Left lobe of liver (tissue), 1 donor: Measurements from ENCODE around the gene WDR64.

DNA sequence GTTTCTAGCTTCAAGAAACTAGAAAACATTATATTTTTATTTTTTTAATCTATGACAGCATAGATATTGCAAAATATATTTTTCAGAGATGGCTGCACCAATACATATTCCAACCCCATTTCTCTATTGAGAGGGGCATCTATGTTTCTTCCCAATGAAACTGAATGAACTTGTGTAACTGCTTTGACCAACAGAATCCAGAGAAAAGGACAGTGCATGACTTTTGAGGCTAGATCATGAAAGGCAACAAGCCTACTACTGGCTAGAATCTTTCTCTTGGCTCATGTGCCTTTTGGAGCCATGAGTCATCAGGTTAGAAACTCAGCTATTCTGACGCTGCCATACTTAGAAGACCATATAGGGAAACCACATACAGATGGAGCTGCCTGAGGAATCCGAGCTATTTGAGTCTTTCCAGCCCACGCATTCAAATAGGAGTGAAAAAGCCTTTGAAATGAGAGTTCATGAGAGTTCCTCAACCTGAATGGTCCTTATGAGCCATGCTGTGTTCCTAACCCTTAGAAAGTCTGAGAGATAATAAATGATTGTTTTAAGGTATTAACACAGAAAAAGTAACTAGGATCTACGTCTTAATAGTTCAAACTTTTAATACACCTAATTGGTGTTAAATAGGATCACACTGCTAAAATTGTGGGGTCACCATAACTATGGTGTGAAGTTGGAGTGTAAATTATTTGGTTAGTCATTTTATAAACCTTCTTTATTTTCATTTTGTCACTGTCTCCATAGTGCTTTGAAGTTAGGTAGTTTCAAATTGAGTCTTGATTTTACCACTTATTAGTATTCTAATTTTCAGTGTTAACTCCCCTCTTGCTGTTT, 738.4 kb upstream of the CHRM3 start:
- PRO-cap = no peak

- PRO-cap = no peak
Observed at GRCh38 chr1:239368258-239368761, 18.1 kb upstream of the CHRM3 start.

DNA sequence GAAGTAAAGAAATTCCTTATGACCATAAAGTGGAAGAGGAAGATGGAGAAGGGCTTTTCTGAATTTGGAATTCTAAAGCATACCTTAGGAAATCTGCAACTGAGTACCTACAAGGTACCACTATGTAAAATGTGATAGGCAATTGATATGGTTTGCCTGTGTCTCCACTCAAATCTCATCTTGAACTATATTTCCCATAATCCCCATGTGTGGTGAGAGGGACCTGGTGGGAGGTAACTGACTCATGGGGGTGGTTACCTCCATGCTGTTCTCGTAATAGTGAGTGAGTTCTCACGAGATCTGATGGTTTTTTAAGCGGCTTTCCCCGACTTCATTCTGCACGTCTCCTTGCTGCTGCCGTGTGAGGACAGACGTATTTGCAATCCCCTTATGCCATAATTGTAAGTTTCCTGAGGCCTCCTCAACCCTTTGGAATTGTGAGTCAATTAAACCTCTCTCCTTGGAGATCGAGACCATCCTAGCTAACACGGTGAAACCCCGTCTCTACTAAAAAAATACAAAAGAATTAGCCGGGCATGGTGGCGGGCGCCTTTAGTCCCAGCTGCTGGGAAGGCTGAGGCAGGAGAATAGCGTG, 21.6 kb downstream of the CHRM3 start:
- PRO-cap = no peak

GRCh38 chr1:239815845-239816541, 275.7 kb upstream of the FMN2 start:
- PRO-cap = no peak

DNA sequence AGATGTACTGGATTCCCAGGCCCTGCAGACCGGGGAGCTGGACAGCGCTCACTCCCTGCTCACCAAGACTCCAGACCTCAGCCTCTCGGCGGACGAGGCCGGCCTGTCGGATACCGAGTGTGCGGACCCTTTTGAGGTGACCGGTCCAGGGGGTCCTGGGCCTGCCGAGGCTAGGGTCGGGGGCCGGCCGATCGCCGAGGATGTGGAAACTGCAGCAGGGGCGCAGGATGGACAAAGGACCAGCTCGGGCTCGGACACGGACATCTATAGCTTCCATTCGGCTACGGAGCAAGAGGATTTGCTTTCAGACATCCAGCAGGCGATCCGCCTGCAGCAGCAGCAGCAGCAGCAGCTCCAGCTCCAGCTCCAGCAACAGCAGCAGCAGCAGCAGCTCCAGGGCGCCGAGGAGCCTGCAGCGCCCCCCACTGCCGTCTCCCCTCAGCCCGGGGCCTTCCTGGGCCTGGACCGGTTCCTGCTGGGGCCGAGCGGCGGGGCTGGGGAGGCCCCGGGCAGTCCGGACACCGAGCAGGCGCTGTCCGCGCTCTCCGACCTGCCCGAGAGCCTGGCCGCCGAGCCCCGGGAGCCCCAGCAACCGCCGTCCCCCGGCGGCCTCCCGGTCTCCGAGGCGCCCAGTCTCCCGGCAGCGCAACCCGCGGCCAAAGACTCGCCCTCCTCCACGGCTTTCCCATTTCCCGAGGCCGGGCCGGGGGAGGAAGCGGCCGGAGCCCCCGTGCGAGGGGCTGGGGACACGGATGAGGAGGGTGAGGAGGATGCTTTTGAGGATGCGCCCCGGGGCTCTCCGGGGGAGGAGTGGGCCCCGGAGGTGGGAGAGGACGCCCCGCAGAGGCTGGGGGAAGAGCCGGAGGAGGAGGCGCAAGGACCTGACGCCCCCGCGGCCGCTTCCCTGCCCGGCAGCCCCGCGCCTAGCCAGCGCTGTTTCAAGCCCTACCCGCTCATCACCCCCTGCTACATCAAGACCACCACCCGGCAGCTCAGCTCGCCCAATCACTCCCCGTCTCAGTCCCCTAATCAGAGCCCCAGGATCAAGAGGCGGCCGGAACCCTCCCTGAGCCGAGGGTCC, 1.1 kb downstream of the FMN2 start:
- PRO-cap = no peak

DNA sequence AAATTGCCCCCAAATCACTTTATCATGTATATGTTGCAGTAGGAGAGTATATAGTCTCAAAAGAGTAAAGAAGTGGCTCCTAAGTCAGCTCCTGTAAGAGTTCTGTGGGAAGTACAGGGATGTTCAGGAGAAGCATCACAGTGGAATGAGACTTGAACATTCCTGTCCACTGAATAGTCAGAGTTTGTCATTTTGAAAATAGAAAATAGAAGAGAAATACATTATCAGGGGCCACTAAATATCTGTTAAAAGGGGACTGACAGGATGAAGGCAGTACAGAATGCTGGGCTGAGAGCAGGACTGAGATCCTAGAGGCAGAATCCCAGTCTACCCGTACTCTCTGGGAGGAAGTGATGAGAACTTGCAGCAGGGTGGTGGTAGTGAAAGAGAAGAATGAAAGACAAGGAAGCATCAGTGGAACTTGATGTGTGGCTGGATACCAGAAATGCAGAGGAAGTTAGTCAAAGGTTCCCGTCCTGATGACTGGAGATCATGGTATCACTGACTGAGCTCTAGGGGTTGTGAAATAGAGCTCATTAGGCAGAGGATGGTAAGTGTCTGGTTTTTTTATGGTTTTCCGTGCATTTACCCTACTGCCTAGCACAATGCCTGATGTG, 153.4 kb downstream of the FMN2 start:
- PRO-cap = no peak

GRCh38 chr1:240337758-240338231, 246.1 kb downstream of the FMN2 start:
- PRO-cap = no peak

DNA sequence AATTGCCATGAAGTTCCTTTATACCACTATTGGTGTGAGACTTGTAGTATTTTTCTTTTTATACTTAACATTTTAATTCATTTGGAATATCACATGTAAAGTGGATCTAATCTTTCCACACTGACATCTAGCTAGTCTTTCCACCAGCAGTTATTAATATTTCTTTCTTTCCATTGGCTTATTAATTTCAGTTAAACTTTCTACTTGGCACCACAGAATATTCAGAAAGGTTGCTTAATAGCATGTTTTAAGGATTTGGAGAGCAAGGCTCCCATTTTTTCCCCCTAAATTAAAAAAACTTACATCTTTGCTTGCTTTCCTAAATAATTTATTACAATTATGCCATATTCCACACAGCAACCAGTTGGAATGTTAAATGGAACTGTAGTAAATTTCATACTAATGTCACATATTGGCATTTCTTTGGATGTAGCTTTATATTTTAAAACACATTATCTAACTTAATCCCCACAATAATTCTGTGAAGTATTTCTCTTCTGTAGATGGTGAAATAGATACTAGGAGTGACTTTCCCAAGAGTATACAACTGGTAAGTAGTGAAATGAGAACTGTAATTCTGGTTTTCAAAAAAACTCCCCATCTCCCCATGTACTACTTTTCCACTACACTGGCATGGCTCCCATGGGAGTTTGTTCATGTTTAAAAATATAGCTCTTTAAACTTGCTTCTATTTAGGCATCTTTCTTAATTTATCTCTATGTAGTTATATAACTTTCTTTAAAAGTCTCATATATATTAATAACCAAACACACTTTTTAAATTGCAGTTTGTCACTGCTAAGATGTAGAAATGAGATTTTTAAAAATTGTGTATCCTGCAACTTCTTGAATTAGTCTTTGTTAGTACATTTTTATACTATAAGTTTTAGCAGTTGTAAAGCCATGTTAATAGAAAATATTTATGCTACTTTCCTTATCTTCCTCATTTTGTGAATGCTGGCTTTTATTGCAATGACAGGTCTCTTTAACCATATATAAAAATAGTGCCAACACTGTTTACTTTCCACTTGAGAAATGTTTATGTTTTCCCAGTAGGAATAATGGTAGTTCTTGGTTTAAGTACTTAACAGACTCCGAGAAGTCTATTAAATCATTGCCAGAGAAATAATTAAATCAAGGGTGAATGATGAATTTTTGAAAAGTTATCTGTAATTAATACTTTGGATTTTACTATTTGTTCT, 10.1 kb downstream of the CHML start:
- PRO-cap = no peak

DNA sequence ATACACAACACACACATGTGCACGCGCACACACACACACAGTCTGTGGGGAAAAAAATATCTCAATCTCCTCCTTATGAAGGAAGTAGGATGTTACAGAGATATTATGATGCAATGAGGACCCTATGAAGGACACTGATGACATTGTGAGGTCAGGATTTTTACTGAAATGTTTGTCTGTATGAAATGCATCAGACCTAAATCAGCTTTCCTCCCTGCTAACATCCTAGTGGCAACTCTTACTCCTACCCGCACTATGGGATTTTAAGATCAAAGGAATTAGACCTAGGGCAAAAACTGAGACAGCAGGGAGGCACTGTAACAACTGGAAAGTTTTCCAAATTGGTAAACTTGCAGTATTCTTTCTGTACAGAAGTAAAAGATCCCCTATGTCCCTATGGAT, at the start of gene WDR64:
WDR64 (plus strand) TSS at position 193 of the 402 bp plus-strand sequence.
- PRO-cap = no peak

GRCh38 chr1:241677124-241677828, 25.2 kb downstream of the WDR64 start:
- PRO-cap = no peak

DNA sequence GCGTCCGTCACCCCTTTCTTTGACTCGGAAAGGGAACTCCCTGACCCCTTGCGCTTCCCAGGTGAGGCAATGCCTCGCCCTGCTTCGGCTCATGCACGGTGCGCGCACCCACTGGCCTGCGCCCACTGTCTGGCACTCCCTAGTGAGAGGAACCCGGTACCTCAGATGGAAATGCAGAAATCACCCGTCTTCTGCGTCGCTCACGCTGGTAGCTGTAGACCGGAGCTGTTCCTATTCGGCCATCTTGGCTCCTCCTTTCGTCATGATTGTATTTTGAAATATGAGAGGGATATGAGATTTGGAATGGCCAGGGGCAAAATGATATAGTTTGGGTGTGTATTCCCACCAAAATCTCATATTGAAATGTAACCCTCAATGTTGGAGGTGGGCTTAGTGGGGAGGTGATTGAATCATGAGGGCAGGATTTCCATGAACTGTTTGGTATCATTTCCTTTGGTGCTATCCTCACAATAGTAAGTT, 52.5 kb upstream of the MAP1LC3C start:
- PRO-cap = no peak

GRCh38 chr1:242302767-242303261, 221.7 kb downstream of the PLD5 start:
- PRO-cap = no peak

DNA sequence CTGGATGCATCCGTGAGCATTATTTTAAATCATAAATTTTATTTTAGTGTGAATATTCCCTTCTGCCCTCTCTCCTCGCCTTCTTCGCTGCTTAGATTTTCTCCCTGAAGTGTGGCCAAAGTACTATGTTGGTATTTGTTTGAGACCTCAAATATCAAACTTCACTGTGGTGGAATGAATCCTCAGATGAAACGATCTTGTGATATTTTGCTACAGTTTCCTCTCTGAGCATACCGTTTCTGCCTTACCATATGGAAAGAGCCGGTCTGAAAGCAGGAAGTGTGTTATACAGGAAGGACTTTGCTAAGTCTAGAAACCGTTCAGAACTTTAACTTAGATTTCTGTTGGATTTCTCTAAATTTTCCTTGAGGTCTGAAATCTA, 30.5 kb downstream of the SDCCAG8 start:
- PRO-cap = no peak

DNA sequence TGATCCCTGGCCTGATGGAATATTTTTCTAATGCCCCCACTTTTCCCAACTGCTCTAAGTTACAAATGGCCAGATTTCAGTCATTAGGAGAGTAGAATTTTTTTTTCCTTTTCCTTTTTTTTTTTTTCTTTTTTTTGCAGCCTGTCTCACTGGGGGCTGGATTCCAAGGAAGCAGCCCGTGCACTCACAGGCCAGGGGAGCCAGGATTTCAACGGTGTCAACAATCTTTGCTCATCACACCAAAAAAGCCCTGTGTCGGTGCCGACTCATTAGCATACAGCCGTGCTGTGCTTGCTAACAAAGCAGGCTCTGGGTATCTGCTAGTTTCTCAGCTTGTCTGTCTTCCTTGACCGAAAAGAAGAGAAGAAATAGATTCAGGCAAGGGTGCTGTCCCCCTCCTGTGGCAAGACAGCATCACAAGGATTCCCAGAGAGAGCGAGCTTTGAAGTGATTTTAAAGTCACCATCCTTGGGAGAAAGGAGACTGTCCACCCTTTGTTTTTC, 214.6 kb downstream of the SDCCAG8 start:
- PRO-cap = no peak

DNA sequence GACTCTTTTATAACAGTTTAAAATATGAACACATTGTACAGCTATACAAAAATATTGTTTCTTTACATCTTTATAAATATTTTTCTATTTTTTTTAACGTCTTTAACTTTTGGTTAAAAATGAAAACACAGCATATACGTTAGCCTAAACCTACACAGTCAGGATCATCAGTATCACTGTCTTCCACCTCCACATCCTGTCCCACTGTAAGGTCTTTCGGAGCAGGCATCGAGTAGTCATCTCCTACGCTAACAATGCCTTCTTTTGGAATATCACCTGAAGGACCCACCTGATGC, 254.6 kb downstream of the AKT3 start:
- PRO-cap = no peak

DNA sequence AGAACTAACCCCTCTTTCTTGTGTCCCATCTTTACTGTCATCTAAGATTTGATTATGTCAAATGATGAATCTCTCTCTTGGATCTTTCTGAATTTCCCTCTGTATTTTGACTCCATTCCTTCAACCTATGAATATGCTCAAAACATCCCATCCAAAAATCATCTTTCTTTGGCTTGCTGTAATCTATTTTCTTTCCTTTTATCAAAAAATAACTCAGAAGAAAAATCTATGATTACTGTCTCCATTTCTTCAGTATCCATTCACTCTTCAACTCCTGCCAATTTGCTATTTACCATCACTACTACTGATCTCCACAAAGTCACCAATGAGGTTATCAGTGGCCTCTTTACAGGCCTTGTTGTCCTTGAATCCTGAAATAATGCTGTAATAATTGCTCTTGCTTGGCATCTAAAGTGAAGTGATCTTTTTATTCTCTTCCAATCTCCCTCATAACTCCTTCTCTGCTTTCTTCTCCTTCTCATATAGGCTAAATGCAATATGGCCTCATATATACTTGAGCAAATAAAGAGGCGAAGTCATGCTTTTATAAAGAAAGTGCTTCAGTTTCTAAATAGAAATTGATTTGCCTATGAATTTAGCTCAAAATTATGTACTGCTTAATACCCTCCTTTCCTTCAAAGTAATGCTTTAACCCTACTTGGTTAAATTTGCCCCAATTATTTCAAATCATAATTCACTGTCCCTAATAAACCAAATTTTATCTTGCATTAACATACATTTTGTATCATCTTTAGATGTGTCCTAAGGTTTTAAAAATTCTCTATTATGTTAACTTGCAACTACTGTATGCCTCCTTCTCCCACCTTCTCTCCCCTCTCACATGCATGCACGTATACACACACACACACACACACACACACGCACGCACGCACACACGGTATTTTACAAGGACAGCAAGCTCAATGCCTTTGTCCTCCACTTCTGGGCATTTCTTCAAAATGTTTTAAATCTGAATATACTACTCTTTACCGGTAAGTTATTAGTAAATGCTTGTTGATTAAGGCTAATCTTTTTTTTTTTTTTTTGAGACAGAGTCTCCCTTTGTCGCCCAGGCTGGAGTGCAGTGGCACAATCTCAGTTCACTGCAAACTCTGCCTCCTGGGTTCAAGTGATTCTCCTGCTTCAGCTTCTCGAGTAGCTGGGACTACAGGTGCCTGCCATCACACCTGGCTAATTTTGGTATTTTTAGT, 100.1 kb downstream of the AKT3 start:
- PRO-cap = no peak

GRCh38 chr1:244052056-244052465, 978 bp downstream of the ZBTB18 start:
- PRO-cap = no peak

DNA sequence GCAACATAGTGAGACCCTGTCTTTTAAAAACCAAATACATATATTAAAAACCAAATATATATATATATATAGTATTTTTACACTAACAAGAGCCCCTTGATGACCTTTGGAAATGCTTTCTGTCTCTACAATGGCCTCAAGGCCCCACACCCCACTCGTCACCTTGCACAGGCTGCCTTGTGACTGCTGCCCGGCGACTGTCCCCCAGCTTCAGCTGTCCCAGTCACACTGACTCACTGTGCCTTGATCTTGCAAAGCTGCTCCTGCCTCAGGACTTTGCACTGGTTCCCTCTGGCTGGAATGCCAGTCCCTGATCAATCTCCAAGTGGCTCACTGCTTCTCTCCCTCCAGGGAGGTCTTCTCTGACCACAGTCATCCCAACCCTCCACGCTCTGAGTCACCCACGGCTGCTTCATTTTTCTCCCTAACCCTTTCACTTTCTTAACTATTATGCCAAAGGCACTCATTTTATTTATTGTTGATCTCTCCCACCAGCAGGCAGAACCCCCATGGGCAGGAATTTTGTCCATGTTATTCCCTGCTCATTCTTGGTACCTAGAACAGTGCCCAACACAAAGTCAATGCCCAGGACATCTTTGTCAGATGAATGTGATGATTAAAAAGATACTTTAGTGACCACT, 53.2 kb downstream of the ZBTB18 start:
- PRO-cap = bidirectional peak, plus-strand start at position 306 of the sequence, minus-strand start at position 230 of the sequence

GRCh38 chr1:244319643-244320176, 32.7 kb upstream of the C1orf100 start:
- PRO-cap = no peak

- PRO-cap = no peak
Observed at GRCh38 chr1:244401064-244401819, 48.8 kb downstream of the C1orf100 start.